ENCODE results near the genes ACAT2 and TCP1.

DNA sequence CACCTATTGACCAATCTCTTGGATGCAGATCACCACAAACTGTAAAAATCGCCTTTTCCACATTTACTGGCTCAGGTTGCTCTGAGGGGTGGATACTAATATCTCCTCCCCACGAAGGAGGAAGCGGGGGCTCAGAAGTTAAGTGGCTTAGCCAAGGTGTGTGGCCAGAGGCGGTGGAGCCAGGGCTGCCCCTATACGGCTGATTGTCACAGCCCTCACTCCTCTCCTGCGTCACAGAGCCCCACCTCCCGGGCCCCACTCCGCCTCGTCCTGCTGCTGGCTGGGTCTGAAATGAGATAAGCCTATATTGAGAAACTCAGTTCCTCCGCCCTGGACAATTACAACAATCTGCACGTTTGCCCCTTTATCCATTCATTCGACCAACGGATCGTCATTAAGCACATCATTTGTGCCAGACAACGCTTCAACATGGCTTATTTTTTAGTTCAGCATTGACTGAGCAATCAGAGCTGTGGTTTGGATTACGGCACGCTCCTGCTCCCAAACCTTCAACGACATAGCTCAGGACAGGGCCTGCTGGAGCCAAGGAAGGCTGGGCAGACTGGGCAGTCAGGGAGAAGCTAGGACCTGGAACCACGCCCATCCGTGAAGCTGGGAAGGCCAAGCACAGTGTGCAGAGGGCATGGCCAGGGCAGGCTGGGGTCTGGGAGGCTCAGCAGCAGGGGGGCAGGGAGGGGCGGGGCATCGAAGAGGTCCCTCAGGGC lies 16.5 kb upstream of the EZR start:
CAGE:
- cytosol, long polyA minus RNA, result no peak
- cytosol, long polyA plus RNA, result no peak
- long polyA plus RNA, result no peak
- nucleus, long polyA minus RNA, result no peak
- nucleus, long polyA plus RNA, result no peak

CAGE:
- cytosol, long polyA minus RNA, result no peak
- cytosol, long polyA plus RNA, result no peak
- long polyA plus RNA, result no peak
- nucleus, long polyA minus RNA, result no peak
- nucleus, long polyA plus RNA, result no peak
Measured at GRCh38 chr6:158865318-158866212, 46.4 kb upstream of the EZR start.

DNA sequence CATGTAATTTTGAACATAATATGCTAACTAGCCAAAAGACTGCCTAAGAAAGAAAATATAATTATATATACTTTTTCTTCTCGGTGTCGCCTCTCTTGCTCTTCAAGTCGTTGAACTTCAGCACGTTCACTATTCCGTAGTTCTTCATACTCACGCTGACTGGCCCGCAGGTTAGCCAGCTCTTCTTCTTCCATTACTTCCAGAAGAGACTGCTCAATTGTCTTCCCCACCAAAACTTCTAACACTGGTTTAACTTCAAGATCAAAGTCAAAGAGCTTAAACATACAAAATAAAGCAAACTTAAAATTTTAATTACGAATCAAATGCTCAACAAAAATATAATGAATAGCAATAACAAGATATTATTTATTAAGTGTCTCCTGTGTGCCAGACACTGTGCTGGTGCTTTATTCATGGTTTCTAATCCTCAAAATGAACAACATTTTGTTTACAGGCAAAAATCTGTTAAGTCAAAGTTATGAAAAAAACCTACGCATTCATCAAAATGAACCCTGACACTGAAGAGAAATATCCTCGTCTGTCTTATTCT lies 17.5 kb downstream of the RSPH3 start:
CAGE:
- cytosol, long polyA minus RNA, result no peak
- cytosol, long polyA plus RNA, result no peak
- long polyA plus RNA, result no peak
- nucleus, long polyA minus RNA, result no peak
- nucleus, long polyA plus RNA, result no peak

DNA sequence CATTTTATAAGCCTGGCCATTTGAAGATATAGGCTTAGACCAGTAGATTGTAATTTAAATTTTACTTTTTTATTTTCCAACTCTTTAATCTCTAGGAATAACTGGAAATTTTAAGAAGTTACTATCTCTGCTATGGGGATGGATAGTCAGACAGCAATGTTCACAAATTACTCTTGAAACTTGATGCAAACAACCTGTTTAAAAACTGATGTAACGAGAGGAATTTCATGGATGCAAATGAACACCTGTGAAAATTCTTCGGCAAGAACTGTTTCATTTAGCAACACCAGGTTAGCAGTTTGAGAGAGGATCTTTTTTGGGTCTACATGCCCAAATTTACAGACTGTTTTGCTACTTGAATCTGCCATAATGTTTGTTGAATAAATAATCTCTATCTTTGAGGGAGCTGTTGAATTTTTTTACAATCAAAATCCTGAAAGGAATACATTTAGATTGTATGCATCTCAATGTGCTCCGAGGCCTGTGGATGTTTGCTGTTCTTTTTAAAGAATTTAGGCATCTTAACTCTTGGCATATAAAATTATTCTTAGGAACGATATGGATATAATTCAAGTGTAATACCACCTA lies 20.1 kb upstream of the RSPH3 start:
CAGE:
- cytosol, long polyA minus RNA, result no peak
- cytosol, long polyA plus RNA, result no peak
- long polyA plus RNA, result no peak
- nucleus, long polyA minus RNA, result no peak
- nucleus, long polyA plus RNA, result no peak

GRCh38 chr6:159040504-159041175 lies 4.2 kb downstream of the TAGAP start:
CAGE:
- cytosol, long polyA minus RNA, result no peak
- cytosol, long polyA plus RNA, result no peak
- long polyA plus RNA, result no peak
- nucleus, long polyA minus RNA, result no peak
- nucleus, long polyA plus RNA, result no peak

CAGE:
- cytosol, long polyA minus RNA, result no peak
- cytosol, long polyA plus RNA, result no peak
- long polyA plus RNA, result no peak
- nucleus, long polyA minus RNA, result no peak
- nucleus, long polyA plus RNA, result no peak
Measured at GRCh38 chr6:159068857-159069421, 24.1 kb upstream of the TAGAP start.

DNA sequence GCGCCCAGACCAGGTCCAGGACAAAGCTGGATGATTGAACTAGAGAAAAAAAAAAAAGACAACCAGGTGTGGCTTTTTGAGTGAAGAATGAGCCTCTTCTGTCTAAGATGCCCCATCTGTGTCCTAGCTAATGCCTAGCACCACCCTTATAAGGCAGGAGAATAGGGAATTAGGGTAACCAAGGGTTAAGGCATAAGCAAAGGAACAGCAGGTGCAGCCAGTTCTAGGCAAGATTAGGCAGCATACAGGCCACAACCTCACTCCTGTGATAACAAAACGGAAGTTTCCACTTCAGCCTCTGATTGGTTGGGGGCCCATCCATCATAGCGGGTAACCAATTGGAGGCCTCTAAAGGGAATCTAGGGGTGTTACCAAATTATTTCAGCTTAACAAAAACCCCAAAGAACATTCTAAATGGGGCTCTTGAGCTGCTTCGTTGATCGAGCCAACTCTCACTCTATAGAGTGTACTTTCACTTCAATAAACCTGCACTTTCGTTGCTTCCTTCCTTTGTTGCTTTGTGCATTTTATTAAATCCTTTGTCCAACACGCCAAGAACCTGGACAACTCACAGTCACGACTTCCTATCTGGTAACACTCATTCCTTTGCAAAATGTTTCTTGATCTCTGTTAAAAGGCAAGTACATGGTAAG lies 61.9 kb upstream of the TAGAP start:
CAGE:
- cytosol, long polyA minus RNA, result no peak
- cytosol, long polyA plus RNA, result no peak
- long polyA plus RNA, result no peak
- nucleus, long polyA minus RNA, result no peak
- nucleus, long polyA plus RNA, result no peak

DNA sequence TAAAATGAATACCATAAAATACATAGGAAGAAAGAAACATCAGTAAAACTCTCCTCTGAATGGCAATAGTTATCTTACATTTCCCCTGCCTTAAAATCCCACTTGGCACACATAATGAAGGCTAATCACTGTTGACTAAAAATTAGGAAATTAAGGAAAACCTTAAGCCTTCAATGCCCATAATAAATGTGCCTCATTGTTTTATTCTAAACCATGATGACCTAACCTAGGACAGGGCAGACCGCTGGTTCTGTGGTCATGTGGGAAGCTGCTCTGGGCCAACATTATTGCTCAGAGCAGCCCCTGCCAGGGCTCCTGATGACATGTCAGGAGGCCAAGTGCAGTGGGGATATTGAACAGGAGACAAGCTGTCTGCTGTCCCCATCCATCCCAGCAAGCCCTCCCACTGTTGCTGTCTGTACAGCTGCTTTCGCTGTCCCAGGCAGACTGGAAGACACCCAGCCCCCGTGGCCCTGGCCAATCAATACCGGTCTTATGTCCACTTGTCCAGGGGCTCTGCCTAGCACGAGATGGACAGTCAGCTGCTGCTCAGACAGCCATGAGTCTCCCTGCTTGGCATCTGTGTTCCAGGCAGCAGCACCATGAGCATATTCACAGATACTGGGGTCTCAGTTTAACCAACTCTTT lies 43.3 kb upstream of the FNDC1 start:
CAGE:
- cytosol, long polyA minus RNA, result no peak
- cytosol, long polyA plus RNA, result no peak
- long polyA plus RNA, result no peak
- nucleus, long polyA minus RNA, result no peak
- nucleus, long polyA plus RNA, result no peak

GRCh38 chr6:159467508-159468327 lies 225.3 kb downstream of the SOD2 start:
CAGE:
- cytosol, long polyA minus RNA, result no peak
- cytosol, long polyA plus RNA, result no peak
- long polyA plus RNA, result no peak
- nucleus, long polyA minus RNA, result no peak
- nucleus, long polyA plus RNA, result no peak

DNA sequence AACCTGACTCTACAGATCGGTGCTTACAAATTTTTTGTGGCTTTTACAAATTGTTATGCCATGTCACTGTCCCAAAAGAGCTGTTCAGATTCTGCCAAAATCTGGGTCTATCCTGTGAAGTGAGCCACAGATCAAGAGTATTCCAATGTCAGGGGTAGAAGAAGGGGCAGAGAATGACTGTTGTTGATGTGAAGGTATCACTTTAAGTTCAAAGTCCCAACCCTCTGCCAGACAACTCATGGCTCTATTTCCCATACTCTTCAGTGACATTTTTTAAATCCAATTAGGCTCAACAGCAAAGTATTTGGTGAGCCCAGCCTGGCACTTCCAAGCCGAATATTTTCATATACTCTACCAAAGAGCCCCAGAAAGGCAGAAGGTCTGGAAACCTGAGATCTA lies 9.3 kb downstream of the SOD2 start:
CAGE:
- cytosol, long polyA minus RNA, result no peak
- cytosol, long polyA plus RNA, result no peak
- long polyA plus RNA, result no peak
- nucleus, long polyA minus RNA, result no peak
- nucleus, long polyA plus RNA, result no peak

DNA sequence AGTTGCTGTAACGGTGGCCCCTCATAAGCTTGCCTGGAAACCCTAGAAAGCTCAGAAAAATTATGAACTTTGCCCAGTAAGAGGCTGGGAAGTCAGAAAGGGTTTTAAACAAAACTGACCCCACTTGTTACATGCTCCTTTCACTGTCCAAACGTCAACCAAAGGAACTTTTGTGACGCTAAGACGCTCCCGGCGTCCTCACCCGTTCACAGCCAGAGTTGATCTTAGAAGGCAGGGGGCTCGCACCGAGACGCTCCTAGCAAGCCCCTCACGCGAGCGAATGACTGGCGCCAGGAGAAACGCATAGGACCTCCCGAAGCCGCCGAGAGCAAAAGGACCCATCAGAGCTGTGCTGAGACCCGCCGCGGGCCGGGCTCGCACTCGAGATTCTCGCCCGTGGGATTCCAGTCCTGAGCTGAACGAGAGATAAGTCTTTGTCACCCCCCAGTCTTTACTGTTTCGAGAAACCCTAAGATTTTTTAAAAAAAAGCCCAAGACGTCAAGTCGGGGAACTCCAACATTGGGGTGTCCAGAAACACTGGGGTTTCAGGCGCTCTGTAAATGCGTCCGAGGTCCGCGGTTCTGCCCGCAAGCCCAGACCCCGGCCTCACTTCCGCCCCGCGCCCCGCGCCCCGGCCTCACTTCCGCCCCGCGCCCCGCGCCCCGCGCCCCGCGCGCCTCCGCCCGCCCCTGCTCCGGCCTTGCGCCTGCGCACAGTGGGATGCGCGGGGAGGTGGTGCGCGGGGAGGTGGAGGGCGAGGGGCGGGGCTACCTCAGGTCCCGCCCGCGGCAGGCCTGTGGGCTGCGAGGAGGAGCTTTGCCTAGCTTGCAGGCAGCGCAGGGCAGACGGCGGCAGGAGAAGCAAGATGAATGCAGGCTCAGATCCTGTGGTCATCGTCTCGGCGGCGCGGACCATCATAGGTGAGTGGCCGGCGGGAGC lies at the start of gene ACAT2:
TSS of gene ACAT2 (plus strand) at position 824 of the 940 bp plus-strand sequence.
CAGE:
- cytosol, long polyA minus RNA, result start-site peak on the plus strand centred at position 824 of the sequence, 72 bp wide, 239 reads
- cytosol, long polyA plus RNA, result start-site peak on the plus strand centred at position 824 of the sequence, 75 bp wide, 1,215 and 317 reads in 2 replicates
- long polyA plus RNA, result start-site peak on the plus strand centred at position 818 of the sequence, 87 bp wide, 4,596 and 1,991 reads in 2 replicates
- nucleus, long polyA minus RNA, result no peak
- nucleus, long polyA plus RNA, result start-site peak on the plus strand centred at position 828 of the sequence, 63 bp wide, 673 and 741 reads in 2 replicates

DNA sequence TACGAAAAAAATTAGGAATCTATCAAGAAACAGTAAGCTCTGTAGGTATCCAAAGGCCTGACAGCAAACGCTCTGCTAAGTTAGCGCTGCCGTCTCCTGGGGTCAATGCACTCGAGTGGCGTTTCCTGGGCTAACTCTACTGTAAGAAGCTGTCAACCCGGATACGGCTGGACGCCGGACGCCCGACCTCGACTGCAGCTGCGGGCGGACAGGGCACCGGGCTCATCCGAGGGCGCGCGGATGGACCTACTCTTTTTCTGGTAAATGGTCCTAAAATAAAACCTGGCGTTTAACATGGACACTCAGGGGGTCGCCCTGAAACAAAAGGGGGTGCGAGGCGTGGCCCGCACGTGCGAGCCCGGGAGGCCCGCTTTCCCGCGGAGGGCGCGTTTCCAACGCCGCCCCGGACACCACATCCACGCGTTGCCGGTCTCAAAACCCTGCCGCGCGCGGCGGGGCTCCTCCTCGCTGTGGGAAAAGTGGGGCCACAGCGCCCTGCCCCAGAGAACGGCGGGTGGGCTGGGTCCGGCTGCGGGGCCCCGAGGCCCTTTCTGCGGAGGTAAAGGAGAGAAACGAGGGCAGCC lies 558 bp downstream of the TCP1 start:
CAGE:
- cytosol, long polyA minus RNA, result no peak
- cytosol, long polyA plus RNA, result no peak
- long polyA plus RNA, result no peak
- nucleus, long polyA minus RNA, result no peak
- nucleus, long polyA plus RNA, result no peak

GRCh38 chr6:159789336-159790039 lies at the start of gene TCP1:
TCP1 (minus strand) TSS chr6:159789602.
CAGE:
- cytosol, long polyA minus RNA, result start-site peak on the minus strand at chr6:159789587-159789639, 646 reads
- cytosol, long polyA plus RNA, result start-site peak on the minus strand at chr6:159789444-159789709, 4,281 and 1,273 reads in 2 replicates; start-site peak on the plus strand at chr6:159789916-159789995, 324 and 27 reads in 2 replicates
- long polyA plus RNA, result start-site peak on the minus strand at chr6:159789584-159789645, 5,154 and 3,038 reads in 2 replicates; start-site peak on the plus strand at chr6:159789977-159789990, 38 and 18 reads in 2 replicates
- nucleus, long polyA minus RNA, result start-site peak on the minus strand at chr6:159789586-159789690, 501 reads
- nucleus, long polyA plus RNA, result start-site peak on the minus strand at chr6:159789579-159789709, 3,877 and 2,856 reads in 2 replicates; start-site peak on the plus strand at chr6:159789947-159789990, 22 and 42 reads in 2 replicates

GRCh38 chr6:159980300-159980671 lies 11.4 kb downstream of the IGF2R start:
CAGE:
- cytosol, long polyA minus RNA, result no peak
- cytosol, long polyA plus RNA, result no peak
- long polyA plus RNA, result no peak
- nucleus, long polyA minus RNA, result no peak
- nucleus, long polyA plus RNA, result no peak

DNA sequence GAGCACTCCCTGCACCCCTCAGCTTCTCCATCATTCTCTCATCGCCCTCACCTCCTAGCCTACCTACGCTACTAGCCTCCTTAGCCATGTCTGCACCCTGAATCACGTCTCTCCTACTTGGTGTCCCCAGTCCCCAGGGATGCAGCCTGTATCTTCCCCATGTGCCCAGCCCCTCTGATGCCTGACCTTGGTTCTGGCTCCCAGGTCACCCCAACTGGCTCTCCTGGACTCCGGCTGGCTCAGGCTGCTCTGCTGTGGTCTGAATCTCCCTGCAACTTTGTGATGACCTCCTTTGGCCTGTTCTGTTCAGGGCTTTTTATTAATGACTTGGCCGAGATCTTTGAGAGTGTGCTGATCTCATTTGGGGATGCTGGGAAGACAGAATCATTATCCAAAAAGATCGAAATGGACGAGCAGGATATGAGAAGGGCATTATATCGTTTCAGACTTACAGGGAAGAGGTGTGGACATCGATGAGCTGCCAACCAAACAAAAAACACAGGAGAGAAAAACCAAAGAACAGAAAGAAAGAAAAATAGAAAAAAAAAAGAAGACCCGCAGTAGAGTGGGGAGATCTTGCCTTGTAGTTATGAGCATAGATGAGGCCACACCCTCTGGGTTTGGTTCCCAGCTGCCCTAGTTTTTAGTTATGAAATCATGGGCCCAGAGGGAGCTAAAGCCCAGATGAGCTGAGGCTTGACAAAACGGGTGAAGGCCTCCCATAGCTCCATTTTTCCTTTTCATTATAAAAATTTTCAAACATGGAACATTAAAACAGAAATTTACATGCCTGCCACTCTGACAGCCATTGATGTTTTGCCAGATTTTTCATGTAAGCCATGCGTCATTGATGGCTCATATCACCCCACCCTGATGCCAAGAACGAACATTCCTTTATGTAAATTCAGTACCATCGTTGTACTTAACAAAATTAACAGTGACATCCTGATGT lies 67.6 kb downstream of the IGF2R start:
CAGE:
- cytosol, long polyA minus RNA, result no peak
- cytosol, long polyA plus RNA, result no peak
- long polyA plus RNA, result no peak
- nucleus, long polyA minus RNA, result start-site peak on the minus strand centred at position 559 of the sequence, 44 bp wide, 6 reads
- nucleus, long polyA plus RNA, result no peak

DNA sequence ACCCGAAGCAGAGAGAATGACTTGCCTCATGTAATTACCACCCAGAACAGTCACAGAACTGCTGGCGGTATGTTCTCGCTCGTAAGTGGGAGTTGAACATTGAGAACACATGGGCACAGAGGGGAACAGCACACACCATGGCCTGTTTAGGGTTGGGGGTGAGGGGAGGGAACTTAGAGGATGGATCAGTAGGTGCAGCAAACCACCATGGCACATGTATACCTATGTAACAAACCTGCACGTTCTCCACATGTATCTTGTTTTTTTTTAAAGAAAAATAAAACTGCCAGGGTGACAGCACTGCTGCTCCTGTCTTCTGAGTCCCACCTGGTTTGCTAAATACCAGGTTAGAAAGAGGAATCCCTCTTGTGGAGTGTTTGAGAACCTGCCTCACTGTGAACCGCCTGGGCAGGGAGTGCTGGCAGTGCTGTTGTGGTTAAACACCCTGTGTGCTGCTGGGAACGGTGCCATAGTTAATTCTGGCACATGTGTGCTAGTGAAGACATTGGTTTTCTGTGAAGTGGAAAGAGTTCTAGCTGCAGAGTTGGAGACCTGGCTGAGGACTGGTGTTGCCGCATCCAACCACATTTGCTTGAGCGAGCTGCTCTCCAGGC lies 72.6 kb downstream of the IGF2R start:
CAGE:
- cytosol, long polyA minus RNA, result no peak
- cytosol, long polyA plus RNA, result no peak
- long polyA plus RNA, result no peak
- nucleus, long polyA minus RNA, result no peak
- nucleus, long polyA plus RNA, result no peak

GRCh38 chr6:160055490-160056282 lies 65.9 kb upstream of the SLC22A1 start:
CAGE:
- cytosol, long polyA minus RNA, result no peak
- cytosol, long polyA plus RNA, result no peak
- long polyA plus RNA, result no peak
- nucleus, long polyA minus RNA, result no peak
- nucleus, long polyA plus RNA, result no peak

DNA sequence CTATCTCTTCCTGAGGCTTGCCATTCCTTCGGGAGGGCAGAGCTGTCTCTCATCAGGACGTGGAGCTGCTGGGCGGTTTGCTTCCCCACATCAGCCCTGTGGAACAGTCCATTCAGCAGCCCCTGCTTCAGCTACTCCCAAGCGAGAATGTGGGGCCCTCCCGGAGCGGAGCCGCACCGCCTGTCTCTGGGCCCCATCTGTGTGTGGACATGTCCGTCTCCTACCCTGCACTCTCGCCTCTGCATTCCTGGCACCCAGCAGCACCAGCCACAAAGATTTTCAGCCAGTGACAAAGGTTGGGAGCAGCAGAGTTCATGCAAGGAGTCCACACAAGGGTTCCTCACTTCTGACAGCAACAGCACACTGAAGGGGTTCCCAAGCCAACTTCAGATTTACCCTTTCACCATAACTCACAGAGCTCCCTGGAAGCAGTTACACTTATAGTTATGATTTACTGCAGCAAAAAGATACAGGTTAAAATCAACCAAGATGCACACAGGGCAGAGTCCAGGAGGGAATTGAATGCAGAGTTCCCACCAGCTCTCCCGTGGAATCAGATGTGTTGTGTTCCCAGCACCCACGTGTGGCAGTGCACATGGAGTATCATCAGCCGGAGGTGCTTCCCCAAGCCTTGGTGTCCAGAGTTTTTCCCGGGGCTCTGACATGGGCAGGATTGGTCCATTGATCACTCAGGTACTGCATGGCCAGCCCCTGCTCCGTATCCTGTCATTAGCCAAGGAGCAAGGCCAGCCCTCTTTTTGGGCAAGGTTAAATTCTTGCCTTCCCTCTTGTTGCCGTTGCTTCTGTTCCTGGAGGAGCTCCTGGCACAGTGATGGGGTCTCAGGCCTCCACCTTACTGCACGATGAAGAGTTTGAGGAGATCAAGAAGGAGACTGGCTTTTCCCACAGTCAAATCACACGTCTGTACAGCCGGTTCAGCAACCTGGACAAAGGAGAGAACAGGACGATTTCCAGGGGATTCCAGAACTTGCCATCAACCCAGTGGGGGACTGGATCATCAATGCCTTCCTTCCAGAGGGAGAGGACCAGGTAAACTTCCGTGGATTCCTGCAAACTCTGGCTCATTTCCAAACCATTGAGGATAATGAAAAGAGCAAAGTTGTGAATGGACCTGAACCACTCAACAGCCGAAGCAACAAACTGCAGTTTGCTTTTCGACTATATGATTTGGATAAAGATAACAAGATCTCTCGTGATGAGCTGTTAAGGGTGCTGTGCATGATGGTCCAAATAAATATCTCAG lies 28.6 kb upstream of the SLC22A1 start:
CAGE:
- cytosol, long polyA minus RNA, result no peak
- cytosol, long polyA plus RNA, result no peak
- long polyA plus RNA, result no peak
- nucleus, long polyA minus RNA, result no peak
- nucleus, long polyA plus RNA, result no peak

DNA sequence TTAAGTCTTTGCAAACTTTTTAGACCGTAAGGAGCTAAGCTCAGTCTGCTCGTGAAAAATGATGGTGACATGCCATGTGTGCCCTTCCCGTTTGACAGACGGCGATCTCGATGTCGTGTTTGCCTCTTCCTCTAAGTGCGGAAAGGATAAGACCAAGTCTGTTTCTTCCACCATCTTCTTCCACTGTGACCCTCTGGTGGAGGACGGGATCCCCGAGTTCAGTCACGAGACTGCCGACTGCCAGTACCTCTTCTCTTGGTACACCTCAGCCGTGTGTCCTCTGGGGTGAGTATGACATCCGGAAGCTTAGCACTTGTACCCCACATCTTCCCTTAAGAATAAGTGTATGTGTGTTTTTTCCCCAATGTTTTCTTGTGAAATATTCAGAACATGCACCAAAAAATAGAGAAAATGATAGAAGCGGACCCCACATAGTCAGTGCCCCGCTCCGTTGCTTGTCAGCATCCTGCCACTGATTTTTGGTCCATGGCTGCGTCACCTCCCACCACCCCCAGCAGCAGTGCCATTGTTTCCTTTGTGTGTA lies 25.2 kb upstream of the SLC22A1 start:
CAGE:
- cytosol, long polyA minus RNA, result no peak
- cytosol, long polyA plus RNA, result no peak
- long polyA plus RNA, result no peak
- nucleus, long polyA minus RNA, result no peak
- nucleus, long polyA plus RNA, result no peak

DNA sequence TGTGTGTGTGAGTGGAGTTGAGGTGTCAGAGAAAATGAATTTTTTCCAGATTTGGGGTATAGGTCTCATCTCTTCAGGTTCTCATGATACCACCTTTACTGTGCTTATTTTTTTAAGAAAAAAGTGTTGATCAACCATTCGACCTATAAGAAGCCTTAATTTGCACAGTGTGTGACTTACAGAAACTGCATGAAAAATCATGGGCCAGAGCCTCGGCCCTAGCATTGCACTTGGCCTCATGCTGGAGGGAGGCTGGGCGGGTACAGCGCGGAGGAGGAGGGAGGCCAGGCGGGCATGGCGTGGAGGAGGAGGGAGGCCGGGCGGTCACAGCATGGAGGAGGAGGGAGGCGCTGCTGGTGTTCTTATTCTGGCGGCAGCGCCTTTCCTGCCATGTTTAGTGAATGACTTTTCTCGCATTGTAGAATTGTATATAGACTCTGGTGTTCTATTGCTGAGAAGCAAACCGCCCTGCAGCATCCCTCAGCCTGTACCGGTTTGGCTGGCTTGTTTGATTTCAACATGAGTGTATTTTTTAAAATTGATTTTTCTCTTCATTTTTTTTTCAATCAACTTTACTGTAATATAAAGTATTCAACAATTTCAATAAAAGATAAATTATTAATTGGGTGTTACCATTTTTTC lies 15.6 kb upstream of the SLC22A1 start:
CAGE:
- cytosol, long polyA minus RNA, result no peak
- cytosol, long polyA plus RNA, result no peak
- long polyA plus RNA, result no peak
- nucleus, long polyA minus RNA, result no peak
- nucleus, long polyA plus RNA, result no peak

Data from keratinocyte (primary cell).